Epithelial cell of alveolus of lung (primary cell): ENCODE measurements around a stretch of chr2.

DNA sequence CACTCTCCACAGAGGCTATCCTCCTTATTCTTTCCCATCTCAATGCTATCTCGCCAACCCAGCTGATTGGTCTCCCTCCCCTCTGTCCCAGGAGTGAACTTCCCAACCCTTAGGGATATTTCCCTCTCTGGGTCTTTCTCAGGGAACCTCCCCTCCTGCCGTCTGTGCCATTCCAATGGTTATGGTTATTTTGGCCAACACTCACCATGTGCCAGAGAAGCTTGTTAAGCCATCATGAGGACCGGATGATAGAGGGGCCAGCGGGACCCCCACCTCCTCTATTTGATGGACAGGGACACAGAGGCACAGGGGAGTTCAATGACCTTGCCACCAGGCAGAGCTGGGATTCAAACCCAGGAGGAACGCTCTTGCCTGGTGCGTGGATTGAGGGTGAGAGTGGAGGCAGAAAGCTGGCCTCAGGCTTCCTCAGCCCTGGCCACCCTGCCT lies 40.0 kb upstream of the MAL start:
- RAMPAGE, long total RNA = no peak
- RRBS = no CpG with 5 or more reads among the region's 6 CpGs

DNA sequence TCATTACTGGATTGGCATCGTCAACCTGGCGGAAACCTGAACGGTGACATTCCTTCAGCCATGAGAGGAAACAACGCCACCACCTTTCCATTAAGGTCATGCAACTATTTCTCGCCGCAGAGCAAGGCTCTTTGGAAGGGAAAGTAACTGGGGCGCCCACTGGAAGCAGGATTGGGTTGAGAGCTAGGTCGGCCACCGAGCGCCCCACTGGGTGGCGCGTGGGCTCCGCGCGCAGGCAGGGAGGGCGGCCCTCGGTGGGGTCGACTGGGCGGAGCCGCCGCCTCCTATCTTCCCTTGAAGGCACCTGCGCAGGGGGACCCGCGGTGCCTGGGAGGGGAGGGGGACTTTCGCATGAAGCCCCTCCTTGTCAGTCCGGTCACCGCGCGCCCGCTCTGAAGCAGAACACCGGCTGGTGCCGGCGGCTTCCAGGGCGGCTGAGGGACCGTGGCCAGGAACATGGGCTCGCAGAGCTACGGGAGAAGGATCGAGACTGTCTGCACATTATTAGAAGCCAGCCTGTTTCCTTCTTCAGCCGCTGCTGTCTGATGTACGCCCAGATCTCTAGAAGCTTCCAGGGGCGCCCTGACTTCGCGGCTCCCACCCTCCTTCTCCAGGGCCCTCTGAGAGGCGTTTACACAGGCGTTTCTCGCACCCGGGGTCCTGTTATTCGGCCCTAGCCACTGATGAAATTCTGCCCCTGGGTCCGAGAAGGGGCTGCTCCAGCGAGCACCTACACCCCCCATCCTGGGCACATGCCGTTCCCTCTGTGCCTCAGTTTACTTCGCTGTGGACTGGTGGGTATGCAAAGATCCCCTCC lies 27.3 kb upstream of the MAL start:
- RAMPAGE, long total RNA = no peak
- RRBS = no CpG with 5 or more reads among the region's 52 CpGs

GRCh38 chr2:95007728-95008237 lies 17.7 kb upstream of the MAL start:
- RAMPAGE, long total RNA = no peak
- RRBS = no CpG with 5 or more reads among the region's 11 CpGs

DNA sequence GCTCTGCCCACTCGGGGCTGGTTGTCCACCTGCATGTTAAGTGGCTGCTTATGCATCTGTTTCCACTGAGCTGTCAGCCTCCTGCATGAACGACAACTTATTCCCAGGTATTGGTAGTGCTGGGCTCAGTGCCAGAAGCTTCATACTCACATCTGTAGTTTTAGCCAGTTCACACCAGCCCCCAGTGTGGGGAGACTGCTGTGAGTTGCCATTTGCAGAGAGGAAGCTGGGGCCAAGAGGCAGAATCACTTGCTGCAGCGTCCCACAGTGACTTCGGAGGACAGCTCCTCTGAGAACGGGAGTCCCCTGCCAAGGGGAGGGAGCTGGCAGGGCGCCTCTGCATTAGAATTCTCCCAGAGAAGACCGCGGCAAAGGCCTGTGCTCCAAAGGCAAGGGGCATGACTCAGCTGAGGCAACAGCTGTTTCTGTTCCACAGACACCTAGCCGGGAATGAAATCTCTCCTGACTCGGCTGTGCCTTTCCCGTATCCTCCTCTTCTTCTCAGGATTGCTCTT lies 17.8 kb downstream of the MAL start:
- RAMPAGE, long total RNA = no peak
- RRBS = no CpG with 5 or more reads among the region's 11 CpGs

GRCh38 chr2:95060833-95061281 lies 35.3 kb downstream of the MAL start:
- RAMPAGE, long total RNA = no peak
- RRBS = no CpG with 5 or more reads among the region's 8 CpGs

DNA sequence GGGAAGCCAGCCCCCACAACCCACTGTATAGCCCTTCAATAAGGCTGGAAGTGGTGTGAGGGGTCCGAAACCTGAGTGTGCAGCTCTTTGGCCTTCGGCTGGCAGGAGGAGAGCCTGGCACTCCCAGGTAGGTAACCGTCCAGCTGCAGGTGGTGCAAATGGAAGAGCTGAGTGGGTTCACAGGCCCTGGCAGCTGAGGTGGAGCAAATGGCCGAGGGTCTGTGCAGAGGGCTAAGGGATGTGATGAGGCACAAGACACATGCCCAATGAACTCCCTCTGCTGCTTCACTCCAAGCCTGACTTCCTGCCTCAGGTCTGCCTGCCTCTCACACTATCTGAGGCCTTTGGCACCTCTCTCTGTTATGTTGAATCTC lies 7.6 kb upstream of the ZNF892 start:
- RAMPAGE, long total RNA = no peak
- RRBS = no CpG with 5 or more reads among the region's 4 CpGs

DNA sequence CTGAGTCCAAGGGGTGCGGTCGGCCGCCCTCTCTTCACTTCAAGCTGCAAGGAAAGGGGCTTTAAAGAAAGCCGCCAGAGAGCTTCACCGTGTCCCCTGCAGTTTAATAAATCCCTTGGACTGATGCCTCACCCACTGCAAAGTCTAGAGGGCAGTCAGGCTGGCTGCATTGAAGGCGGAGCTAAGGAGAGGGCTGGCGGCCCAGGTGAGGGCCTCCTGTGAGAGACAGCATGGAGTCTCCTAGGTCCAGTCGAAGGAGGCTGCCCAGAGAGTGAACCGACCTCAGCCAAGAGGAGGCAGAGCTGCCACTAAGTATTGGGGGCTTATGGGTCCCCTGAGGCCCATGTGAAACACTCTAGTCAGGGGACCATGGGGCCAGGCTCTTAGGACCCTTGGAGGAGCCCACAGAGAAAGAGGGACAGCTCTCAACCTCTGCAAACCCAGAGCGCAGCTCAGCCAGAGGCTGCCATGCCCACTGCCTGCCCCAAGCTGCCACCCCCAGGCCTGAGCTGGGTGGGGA lies 3.5 kb upstream of the KCNIP3 start:
- RAMPAGE, long total RNA = no peak
- RRBS = no CpG with 5 or more reads among the region's 10 CpGs

- RAMPAGE, long total RNA = no peak
- RRBS = no CpG with 5 or more reads among the region's 27 CpGs
Observed at GRCh38 chr2:95389084-95389561, 13.4 kb upstream of the FAHD2A start.

DNA sequence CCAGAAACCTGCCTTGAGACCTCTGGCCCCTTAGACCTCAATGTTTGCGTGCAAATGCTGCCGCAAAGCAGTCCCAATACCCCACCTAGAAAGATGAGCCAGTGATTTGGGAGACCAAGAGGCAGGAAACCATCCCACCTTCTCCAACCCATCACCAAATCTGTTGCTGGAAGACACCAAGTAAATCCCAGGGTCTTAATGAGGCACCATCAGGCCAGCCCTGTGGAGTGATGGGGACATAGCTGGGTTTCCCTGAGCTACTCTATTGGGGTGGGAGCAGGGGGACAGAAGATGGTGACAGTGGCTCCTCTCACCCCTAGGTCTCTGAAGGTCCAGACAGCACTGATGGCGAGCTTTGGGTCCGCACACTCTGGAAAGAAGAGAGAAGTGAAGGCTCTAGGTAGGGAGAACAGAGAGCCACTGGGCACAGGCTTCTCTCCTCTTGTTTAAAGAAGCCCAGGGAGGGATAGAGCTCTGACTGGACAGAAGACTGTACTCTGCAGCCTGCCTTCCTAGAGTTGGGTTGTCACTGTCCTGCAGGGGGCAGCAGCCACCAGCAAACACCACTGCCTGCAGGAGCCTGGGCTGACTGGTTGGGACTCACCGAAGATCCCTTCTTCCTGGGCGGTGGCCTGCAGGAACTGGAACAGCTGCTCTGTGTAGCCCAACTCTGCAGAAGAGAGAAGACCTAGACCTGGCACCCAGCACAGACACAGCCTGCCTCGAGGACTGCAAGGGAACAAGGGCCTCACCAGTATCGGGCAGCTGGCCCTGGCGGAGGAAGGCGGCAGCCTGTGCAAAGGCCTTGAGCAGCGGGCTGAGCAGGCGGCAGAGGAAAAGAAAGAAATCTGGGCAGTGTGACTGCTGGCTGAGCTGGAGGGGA lies 12.1 kb downstream of the GPAT2 start:
- RAMPAGE, long total RNA = no peak
- RRBS = no CpG with 5 or more reads among the region's 12 CpGs

GRCh38 chr2:96085104-96085413 lies 31.3 kb downstream of the ADRA2B start:
- RAMPAGE, long total RNA = no peak
- RRBS = no CpG with 5 or more reads among the region's 4 CpGs

DNA sequence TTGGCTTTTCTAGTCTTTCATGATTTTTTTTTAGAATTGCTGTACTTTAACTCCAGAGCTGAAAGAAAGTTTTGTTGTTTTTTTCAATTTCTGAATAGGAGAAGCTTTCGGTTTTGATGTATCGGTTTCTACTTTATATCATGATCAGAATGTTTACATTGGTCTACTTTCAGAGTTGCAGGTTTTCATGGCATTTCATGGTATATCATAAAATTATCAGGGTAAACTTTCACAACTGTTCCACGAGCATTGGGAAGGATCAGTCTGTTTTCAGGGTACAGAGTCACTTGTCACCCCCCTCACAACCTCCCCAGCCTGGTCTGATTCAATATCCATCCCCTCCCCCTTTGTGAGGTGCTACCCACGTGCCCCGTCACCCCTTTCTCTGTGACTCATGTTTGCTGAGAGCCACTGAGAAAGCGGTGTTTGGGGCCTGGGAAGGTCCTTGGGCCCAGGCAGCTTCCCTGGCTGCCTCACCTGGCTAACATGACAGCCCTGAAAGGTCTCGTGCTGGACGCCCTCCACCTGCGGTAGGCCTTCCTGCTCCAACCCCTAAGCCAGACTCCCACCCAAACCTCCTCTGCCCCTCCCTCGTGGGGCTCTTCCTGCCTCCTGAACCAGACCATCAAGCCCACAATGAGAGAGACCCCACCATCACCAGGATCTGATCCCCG lies 6.9 kb downstream of the ASTL start:
- RAMPAGE, long total RNA = no peak
- RRBS = no CpG with 5 or more reads among the region's 11 CpGs

DNA sequence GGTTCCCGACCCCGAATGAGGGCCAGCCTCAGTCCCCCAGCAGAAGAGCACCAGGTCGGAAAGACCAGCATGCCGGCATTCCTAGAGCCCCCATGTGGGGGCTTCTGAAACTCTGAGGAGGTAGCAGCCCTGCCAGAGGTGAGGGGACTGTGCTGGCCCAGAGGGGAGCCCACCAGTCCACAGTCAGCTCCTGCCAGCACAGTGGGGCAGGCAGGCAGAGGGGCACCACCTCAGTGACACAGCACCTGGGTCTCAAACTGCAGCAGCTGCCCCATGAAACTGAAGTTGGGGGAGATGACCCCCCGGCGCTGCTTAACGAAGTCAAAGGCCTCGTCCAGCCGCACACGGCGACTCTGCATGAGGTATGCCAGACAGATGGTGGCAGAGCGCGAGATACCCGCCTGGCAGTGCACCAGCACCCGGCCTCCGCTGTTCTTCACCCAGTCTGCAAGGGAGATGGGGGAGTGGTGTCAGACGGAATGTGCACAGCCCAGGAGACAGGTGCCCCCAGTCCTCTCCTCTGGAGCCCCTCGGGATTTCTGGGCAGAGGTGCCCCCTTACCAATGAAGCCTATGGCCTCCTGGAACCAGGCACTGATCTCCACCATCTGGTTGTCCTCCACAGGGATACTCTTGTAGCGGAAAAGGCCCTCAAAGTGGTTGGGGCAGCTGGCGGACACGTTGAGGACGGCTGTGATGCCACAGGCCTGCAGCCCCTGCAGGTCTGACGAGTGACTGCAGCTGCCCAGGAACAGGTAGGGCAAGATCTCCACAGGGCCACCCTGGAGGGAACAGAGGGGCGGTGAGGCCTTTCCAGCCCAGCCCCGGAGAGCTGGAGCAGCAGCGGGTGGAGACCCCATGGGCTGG lies 1.4 kb downstream of the DUSP2 start:
- RAMPAGE, long total RNA = no peak
- RRBS = no CpG with 5 or more reads among the region's 26 CpGs

- RAMPAGE, long total RNA = no peak
- RRBS = no CpG with 5 or more reads among the region's 13 CpGs
Observed at GRCh38 chr2:96260176-96261312, 5.3 kb downstream of the TMEM127 start.

GRCh38 chr2:96485344-96485708 lies 19.8 kb downstream of the NEURL3 start:
- RAMPAGE, long total RNA = no peak
- RRBS = no CpG with 5 or more reads among the region's 7 CpGs

- RAMPAGE, long total RNA = no peak
- RRBS = no CpG with 5 or more reads among the region's 16 CpGs
Observed at GRCh38 chr2:96538616-96539004, 2.1 kb downstream of the ARID5A start.

GRCh38 chr2:96706969-96707259 lies 33.0 kb downstream of the LMAN2L start:
- RAMPAGE, long total RNA = no peak
- RRBS = no CpG with 5 or more reads among the region's 2 CpGs

DNA sequence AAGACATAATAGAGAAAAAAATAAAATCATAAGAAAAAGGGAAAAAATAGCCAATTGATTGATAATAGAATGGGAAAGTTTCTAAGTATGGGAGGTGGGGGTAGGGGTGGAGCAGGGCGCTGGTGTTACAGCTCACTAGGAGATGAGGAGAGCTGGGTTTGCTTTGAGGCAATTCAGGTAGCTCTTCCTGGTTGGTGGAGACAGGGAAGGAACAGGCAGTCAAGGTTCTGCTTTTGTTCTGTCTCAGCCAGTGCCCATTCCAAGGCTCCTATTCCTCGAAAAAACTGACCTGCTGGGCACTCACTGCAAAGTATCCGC lies 1.7 kb upstream of the CNNM4 start:
- RAMPAGE, long total RNA = no peak
- RRBS = no CpG with 5 or more reads among the region's 3 CpGs

GRCh38 chr2:96759347-96759948 lies 1.3 kb upstream of the CNNM4 start:
- RAMPAGE, long total RNA = no peak
- RRBS = no CpG with 5 or more reads among the region's 6 CpGs

DNA sequence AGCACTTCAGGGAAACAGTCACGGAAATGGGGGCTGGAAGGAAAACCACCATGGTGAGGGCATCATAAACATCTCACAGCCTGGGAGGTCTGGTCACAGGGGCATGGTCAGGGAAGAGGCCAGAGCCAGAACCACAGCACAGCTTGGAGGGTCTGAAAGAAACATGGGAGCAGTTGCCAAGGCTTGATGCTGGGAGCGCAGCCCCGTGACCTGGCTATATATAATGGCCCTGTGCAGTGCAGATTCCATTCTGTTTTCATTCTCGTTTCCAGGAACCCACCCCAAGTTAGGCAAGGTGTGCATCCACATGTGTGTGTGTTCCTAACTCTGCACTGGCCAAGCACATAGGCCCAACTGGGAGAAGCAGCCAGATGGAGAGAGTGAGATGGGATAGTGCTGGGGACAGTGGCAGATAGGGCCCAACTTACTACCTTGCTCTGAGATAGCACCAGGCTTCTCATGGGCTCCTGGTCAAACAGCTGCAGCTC lies 5.5 kb upstream of the ANKRD39 start:
- RAMPAGE, long total RNA = no peak
- RRBS = no CpG with 5 or more reads among the region's 4 CpGs

GRCh38 chr2:96881469-96882024 lies 11.7 kb upstream of the SEMA4C start:
- RAMPAGE, long total RNA = no peak
- RRBS = no CpG with 5 or more reads among the region's 6 CpGs